ENCODE measurements around the gene TTC38.

- RRBS, result no CpG with 5 or more reads among the region's 17 CpGs
Observed at GRCh38 chr22:45896346-45897019, 80.5 kb downstream of the WNT7B start.

DNA sequence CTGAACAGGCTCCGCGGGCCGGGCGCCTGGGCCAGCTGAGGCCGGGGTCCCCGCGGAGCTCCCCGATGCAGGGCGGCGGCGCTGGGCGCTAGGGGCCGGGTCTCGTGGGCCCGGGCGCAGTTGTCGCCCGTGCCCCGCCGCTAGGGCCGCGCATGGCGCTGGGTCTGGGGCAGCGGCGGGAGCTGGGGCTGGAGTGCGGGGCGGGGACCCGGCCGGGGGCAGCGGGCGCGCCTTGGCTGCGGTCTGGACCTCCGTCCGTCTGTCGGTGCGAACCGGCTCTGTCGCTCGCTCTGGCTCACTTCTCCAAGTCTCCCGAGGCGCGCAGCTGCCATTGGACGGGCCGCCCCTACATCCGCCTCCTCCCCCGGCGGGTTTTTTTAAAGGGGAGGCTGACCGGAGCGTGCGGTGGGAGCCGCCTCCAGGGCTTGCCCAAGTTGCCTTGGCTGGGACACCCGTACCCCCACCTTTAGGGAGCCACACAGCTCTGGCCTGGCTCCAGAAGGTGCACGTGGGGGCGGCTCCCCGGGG, 4.6 kb downstream of the WNT7B start:
- RRBS, result 3% methylated on average over 28 of the region's 56 CpGs

DNA sequence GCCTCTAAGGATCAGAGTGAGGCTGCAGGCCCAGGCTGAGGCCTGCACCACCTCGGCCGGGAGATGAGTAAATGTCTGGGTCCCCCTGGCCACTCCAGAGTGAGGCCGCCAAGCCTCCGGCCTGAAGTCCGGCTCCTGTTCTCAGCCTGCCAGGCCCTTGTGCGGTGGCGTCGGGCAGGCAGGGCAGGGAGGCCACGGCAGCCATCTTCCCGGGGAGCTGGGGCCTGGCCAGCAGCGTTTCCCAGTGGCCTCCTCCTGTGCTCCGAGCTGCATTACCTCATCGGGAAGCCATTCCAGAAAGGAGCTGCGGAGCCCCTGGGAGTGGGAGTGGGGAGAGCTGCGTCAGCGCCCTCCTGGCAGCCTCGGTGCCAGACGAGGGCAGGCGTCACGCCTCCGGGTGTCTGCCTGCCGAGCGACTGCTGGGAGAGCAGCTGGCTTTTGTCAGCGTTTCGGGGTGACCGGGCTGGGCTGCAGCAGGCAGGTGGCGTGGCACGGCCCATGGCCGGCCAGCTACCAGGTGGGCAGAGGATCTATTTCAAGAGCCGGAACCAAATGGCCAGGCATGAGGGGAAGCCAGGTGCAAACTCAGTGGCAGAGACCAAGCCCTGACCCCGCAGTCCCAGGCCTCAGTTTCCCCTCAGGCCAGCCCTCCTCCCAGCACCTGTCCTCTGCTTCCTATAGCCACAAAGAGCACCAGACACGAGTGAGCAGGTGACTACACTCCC, 30.9 kb upstream of the WNT7B start:
- RRBS, result 16% methylated on average over 18 of the region's 32 CpGs

DNA sequence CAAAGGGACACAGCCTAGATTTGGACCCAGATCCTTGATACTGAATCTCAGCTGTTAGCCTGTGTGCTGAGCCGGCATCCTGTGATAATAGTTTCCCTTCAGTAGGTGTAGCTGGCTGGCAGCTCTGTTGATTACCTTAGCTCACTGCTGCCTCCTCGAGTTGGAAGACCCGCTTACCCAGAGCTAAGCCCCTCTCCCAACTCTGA, 59.7 kb upstream of the WNT7B start:
- RRBS, result no CpG with 5 or more reads among the region's 3 CpGs

DNA sequence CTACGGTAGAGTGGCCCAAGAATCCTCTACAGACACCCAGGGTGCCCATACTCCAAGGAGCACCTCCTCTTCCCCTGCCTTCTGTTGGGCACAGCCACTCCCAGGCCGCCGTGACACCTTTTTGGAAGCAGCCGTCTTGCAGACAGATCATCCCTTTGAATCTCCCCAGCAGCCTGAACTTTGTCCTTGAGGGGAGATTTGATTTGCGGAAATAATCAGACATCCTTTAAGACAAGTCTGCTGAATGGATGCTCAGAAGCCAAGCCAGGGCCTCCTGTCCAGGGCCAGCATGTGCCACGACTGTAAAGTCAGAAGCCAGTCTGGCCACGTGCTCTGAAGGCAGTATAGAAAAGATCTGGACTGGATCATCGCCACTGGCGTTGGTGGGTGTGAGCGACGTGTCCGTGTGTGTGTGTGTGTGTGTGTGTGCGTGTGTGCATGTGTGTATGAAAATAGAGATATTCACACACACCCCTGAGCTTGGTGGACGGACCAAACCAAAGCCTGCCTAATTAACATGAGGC, 61.6 kb upstream of the WNT7B start:
- RRBS, result no CpG with 5 or more reads among the region's 14 CpGs

- RRBS, result no CpG with 5 or more reads among the region's 7 CpGs
Observed at GRCh38 chr22:46043329-46043725, 66.4 kb upstream of the WNT7B start.

DNA sequence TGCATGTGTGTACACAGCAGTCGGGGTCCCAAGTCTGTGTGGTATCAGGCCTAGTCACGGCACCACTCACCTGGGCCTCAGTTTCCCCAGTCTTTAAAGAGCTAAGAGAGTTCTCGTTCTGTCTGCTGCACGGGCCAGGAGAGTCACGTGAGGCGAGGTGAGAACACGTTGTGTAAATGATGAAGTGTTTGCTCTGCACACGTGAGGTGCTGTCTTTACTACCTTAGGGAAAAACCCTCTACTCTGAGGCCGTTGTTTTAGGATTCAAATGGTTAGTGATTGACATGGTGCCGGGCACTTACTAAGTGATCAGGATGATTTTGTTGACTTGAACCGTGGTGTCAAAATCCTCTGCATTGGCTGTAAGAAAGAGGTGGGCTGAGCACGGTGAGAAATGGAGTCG, 86.5 kb upstream of the PPARA start:
- RRBS, result no CpG with 5 or more reads among the region's 13 CpGs

GRCh38 chr22:46064973-46065564, 85.3 kb upstream of the PPARA start:
- RRBS, result no CpG with 5 or more reads among the region's 16 CpGs

DNA sequence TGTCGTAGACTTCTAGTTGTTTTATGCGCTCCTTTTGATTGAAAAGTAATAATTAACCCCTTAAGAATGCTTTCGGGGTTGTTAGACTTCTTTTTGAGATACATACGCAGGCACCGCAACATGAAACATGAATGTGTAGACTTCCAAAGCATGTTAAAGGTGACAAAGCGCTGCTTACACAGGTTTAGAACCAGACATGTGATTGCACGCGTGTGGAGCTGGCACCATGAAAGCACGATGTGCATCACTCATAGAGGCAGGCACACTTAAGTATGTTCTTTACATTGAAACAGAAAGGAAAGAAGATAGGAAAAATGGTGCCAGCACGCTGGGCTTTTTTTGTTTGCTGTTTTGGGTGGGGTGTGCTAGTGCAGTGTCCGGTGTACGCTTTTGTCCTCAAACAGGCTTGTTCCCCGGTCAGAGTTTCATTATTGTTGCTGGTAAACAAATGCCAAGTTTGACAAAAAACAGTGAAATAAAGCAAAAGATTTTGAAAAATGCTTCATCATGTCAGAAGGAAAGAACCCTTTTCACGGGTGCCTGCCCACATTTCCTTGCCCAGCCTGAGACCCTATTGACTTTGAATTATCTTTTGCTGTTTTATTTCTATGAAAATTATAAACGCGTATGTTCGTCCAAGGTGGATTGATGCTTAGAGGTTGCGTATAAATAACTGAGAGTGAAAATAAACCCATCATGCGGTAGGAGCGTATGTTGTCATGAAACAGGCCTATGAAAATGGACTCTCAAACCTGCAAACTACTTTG, 83.5 kb upstream of the PPARA start:
- RRBS, result no CpG with 5 or more reads among the region's 20 CpGs

GRCh38 chr22:46107758-46108465, 42.4 kb upstream of the PPARA start:
- RRBS, result 78% methylated on average over 1 of the region's 17 CpGs

DNA sequence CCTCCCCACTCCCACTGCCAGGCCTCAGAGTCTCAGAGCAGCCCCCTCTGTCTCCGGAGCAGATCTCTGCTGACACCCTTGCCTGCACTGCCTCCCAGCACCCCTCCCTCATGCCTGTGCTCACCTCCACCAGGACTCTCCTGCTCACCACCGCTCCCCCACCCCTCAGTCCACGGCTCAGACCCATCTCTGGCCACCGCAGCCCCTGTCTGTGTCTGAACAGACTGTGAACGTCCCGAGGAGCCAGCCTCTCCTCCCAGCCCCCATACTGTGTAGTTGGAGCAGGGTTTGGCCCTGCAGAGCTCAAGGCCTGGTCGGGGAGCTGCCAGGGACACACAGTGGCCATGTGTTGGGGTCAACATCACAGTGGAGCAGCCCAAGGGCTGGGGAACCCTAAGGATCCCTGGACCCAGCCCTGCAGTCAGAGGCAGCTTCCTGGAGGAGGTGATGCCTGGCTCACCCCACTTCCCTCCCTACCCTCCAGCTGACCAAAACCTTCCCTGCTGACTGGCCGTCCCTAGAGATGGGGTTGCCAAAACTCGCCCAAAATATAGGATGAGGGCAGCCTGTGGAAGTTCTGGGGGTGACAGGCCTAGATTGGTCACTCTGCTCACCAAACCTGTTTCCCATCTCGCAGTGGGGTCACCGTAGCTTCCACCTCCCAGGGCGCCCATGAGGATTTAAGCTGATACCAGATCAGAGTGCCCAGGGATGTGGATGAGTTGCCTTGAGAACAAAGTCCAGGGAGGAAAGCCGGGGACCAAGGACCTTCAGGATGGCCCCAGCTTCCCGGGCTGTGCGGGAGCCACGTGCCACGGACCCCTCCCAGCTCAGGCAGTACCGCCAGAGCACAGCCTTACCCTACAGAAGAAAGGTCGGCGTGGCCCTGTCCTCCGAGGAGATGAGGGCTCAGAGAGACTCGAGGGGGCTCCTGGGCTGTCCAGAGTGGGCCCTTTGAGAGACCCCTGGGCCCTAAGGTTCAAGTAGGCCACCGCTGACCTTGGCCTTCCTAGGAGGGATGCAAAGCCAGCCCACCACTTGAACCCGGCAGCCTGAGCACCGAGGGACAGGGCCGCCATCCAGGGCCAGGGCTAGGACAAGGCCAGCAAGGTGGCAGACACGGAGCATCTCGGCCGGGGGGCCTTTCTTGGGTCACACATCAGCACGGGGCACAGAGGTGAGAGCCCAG, 34.9 kb upstream of the PPARA start:
- RRBS, result 57% methylated on average over 4 of the region's 30 CpGs

GRCh38 chr22:46116219-46116958, 33.9 kb upstream of the PPARA start:
- RRBS, result no CpG with 5 or more reads among the region's 33 CpGs

DNA sequence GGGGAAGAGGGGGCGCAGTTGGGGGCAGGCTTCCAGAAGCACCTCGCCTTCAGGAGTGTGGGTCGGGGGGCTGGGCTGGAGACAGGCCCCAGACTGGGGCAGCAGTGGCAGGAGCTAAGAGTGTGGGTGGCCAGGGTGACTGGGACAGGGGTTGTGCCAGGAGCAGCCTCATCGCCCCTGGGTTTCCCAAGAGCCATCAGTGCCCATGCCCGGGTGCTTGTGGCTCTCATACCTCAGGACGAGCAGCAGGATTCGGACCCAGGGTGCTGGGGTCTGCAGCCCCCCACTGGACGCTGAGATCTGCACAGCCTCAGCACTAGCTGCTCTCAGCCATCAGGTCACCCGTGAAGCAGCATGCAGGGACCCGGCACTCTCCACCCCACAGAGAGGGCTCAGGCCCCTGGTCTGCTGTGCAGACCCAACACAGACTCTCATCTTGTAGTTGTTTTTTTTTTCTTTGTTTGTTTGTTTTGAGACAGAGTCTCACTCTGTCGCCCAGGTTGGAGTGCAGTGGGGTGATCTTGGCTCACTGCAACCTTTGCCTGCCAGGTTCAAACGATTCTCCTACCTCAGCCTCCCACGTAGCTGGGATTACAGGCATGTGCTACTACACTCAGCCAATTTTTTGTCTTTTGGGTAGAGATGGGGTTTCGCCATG, 18.4 kb upstream of the PPARA start:
- RRBS, result no CpG with 5 or more reads among the region's 14 CpGs

- RRBS, result no CpG with 5 or more reads among the region's 36 CpGs
Observed at GRCh38 chr22:46139239-46140451, 10.7 kb upstream of the PPARA start.

DNA sequence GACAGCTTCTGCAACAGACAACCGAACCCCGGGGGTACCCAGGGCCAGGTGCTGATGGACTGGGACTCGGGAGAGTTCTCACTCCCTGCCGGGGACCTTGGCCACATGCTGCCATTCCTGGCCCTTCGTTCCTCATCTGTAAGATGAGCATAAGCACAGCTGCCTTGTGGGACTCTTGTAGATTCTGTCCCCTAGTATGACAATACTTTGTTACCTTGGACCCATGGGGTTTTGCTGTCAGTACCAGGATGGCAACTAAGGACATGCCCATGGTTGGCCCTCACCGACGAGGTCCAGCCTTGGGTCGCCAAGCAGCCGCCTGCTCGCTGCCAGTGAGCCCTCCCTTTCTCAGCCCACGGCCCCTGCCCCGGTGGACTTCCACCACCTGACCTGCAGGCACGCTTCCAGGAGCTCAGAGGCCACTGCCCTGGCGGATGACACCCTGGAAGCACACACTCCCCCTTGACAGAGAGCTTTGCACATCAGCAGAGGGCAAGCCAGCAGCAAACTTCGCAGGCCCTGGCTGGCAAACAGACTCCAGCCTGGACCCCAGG, 3.0 kb upstream of the PPARA start:
- RRBS, result 36% methylated on average over 3 of the region's 15 CpGs

- RRBS, result no CpG with 5 or more reads among the region's 15 CpGs
Observed at GRCh38 chr22:46196232-46196864, 46.0 kb downstream of the PPARA start.

- RRBS, result no CpG with 5 or more reads among the region's 9 CpGs
Observed at GRCh38 chr22:46244166-46244699, 5.9 kb downstream of the CDPF1 start.

DNA sequence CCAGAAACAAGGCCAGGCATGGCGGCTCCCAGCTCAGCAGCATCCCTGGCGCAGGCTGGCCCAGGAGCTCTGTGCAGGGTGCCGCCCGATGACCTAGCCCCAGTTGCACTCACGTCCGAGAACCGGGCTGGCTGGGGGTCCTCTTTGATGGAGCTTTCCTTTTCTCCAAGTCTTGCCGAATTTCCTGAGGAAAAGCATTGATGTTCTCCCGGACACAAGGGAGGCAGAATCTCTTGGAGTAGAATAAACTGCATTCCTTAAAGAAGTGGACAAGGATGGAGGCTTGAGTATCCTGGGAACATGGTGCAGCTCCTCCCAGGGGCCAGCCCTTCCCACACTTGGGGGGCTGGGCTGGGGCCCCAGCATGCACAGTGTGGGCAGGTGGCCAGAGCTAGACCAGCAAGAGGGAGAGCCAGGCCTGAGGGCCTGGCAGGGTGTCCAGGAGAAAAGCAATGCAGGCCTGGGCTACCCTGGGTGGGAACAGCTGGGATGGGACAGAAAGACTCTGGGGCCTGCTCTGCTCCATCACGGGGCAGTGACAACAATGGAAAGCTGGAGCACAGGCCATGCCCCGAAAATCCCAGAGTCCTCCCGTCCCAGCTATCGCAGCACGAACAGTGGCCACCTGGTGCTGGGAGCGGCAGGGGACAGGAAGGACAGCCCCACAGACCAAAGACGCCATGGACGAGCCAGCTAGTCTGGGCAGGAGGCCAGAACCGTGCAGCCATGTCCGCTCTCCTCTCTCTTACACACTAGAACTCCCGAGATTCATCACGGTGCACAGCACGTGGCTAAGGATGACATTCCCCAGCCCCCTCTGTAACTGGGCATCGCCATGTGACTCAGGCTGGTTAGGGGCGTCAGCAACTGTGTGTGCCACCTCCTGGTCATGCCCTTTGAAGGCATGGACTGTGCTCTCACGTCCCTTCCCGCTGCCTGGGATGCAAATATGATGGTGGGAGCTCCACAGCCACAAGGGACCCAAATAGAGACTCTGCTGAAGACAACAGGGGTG, 4.8 kb downstream of the CDPF1 start:
- RRBS, result 70% methylated on average over 3 of the region's 26 CpGs

- RRBS, result under 1% methylated on average over 22 of the region's 64 CpGs
Observed at GRCh38 chr22:46267325-46268176, at the start of gene TTC38. Gene TTC38 (plus strand): TSS chr22:46268008.

DNA sequence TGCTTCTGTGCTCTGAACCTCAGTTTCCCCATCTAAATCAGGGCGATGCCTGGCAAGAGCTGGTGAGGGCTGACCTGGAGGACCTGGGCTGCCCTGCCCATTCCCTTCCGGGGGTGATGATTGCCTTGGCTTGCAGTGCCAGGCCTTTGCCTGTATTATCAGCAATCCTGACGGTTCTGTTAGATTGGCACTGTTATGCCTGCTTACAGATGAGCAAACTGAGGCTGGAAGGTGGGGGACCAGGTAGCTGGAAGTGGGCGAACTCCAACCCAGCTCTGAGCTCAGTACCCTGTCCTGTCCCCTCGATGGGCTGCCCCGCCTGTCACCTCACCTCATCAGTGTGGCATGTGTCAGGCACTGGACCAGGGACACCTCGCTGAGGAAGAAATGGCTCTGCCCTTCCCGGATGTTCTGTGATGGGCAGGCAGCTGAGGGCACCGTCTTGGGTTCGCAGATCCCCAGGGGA, 7.7 kb upstream of the GTSE1 start:
- RRBS, result no CpG with 5 or more reads among the region's 10 CpGs